Measurements from ENCODE around the gene STN1.

- PRO-cap, result no peak
CAGE:
- cytosol, long polyA plus RNA, result no peak
- long polyA plus RNA, result no peak
- nucleus, long polyA plus RNA, result no peak
Measured at GRCh38 chr10:103793844-103794131, 61.6 kb downstream of the SH3PXD2A start.

DNA sequence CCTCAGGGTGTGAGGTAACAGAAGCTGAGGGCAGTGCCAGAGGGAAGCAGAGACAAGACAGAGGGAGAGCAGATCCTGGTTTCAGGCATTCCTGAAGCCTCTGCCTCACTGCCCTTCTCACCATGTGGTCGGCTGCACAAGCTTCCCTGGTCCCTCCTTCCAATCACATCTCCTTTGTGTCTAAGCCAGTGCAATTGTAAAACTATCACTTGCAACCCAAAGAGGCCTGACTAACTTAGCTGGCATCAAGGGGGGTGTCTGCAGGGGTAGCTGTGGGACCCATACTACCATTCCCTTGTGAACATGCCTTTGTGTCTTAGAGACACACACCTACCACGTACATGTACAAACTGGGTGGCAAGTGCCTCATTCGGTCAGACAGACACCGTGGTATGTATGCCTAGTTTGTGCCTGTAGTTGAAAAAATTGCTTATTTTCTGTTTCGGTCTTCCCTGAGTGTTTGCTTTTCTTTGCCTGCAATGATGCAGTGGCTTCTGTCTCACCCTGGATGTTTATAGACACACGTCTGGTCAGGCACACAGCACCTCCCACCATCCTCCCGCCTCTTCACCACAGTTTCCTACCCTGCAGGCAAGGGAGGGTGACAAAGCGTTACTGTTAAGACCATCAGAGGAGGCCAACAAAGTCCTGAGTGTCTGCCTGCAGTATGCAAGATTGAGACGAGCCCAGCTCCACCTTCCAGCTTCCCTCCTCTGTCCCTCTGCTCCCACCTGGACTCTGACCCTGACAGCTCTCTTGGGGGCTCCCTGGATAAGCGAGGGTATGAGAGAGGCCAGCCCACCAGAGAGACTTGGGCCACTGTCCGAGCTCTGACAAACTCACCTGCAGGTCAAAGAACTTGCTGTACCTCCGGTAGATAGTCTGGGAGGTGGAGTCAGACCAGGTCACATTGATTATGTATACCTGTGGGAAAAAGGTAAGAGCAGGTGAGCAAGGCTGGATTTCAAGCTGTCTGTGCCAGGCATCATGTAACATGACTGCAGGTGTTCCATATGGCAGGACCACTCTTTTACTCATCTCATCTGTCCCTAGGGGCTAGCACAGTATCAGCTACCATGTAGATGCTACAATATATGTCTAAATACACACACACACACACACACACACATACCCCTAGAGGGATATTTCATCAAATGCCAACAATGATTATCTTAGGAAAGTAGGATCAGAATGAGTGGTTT is 54.5 kb downstream of the SH3PXD2A start:
- PRO-cap, result no peak
CAGE:
- cytosol, long polyA plus RNA, result no peak
- long polyA plus RNA, result no peak
- nucleus, long polyA plus RNA, result no peak

- PRO-cap, result no peak
CAGE:
- cytosol, long polyA plus RNA, result no peak
- long polyA plus RNA, result no peak
- nucleus, long polyA plus RNA, result no peak
Measured at GRCh38 chr10:103828002-103828539, 27.3 kb downstream of the SH3PXD2A start.

DNA sequence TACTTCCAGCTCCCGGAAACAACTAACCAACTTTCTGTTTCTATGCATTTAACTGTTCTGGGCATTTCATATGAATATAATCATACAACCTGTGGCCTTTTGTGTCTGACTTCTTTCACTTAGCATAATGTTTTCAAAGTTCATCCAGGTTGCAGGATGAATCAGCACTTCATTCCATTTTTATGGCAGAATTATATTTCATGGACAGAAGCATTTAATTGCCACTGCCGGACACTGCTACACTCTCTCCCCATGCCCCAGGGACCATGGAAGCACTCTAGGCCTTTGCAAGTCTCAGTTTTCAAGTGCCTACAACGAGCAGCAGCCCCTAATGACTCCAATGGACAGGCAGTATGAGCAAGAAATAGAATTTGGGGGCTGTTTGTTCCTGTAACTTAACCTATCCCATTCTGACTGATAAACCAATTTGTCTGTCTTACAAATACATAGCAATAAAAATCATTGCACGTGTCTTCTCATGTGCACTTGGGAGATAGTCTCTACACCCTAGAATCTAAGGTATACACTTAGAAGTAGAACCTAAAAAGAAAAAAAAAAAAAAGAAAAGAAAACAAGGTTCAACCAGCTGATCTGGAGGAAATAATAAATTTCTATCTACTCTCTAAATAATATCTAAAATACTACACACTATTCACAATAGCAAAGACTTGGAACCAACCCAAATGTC is 23.4 kb downstream of the SH3PXD2A start:
- PRO-cap, result no peak
CAGE:
- cytosol, long polyA plus RNA, result no peak
- long polyA plus RNA, result no peak
- nucleus, long polyA plus RNA, result no peak

DNA sequence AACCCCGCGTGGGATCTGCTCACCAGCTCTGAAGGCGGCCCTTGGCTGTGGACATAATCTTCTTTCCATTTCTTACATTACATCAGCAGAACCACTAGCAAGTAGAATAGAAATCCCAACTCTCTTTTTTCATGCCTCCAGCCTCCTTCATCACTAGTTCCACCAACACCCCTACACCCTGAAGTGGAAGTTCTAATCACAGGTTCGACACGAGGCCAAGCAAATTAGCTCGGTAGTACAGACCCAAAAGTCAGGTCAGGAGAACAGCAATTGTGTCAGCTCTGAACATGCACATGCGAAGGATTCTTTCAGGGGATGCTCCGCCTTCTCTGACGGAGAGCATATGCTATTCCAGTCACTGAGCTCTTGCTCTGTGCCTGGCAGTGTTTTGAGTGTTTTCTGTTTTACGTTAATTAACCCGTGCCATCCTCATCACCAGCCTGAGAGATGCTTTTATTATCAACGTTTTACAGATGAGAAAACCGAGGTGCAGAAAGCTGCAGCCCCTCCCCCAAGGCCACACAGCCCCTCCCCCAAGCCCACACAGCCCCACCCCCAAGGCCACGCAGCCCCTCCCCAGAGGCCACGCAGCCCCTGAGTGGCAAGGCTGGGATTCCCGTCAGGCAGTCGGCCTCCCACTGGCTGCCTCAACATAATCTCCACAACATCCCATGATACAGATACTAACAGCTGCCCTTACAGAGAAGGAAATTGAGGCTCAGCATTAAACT is 16.2 kb downstream of the SH3PXD2A start:
- PRO-cap, result no peak
CAGE:
- cytosol, long polyA plus RNA, result no peak
- long polyA plus RNA, result no peak
- nucleus, long polyA plus RNA, result no peak

DNA sequence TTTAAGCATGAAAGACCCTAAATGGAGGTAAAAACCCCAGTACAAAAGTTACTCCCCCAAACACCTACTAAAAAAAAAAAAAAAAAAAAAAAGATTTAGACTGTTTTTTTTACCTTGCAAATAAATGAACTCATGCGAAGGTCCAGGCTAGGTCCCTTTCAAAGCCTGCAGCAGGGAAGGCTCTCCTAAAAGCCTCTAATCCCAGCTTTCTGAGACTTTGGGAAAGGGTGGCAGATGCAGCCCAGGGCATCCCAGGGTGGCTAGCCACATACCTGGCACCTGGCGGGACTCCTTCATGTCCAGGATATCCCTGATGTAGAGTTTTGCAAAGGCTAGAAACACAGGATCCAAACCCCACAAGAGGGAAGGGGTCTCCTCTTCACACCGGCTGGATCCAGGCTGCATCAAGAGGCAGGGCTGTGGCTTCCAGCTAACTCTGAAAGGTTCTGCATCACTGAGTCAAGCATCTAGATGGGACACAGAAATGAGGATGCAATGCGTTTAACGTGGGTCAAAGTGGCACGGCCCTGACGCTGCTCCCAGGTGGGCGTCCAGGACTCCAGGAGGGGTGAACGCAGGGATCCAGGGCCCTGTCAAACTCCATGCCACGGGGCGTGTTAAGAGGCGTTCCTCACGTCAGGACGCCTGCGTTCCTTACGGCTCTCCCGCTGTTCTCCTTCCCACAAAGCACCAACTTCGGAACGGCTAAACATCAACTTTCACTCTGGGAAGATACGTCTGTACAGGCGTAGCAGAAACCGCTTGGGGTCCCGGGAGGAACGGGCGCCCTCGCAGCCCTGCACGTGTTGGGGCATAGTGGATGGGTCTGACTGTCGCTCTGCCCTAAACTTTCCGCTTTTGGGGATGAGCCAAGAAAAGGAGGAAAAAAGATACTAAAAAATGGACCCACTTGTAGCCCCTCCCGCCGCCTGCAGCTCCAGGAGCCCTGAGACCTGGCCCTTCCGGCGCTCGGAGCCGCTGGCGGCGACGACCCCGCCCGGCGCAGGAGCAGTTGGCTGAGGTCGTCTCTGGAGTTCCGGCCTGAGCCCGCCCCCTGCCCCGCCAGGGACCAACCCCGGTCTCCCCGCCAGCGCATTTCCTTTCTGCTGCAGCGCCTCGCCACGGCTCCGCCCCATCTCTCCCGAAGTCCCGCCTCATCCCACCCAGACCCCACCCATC is at the start of gene STN1:
Gene STN1 (minus strand): TSS at position 995 of the 1,179 bp plus-strand sequence.
- PRO-cap, result bidirectional peak, plus-strand start outside the sequence, minus-strand start at position 992 of the sequence
CAGE:
- cytosol, long polyA plus RNA, result start-site peak on the minus strand centred at position 980 of the sequence, 69 bp wide, 185 and 223 reads in 2 replicates
- long polyA plus RNA, result start-site peak on the minus strand centred at position 969 of the sequence, 42 bp wide, 110 and 69 reads in 2 replicates
- nucleus, long polyA plus RNA, result no peak

- PRO-cap, result no peak
CAGE:
- cytosol, long polyA plus RNA, result no peak
- long polyA plus RNA, result no peak
- nucleus, long polyA plus RNA, result no peak
Measured at GRCh38 chr10:104021496-104022247, 54.7 kb downstream of the SLK start.

DNA sequence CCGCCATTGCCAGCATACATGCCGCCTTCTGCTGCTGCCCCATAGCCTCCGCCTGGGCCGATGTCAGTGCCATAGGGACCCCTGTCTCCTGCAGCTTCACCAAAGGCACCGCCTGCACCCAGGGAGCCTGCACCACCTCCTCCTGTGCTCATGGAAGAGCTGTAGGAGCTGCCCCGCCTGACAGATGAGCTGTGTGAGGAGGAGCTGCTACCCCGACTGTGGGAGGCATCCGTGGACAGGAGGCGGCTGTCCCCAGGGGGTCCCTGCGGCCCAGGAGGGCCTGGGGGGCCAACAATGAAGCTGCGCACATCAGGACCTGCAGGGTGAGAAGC is 51.7 kb downstream of the COL17A1 start:
- PRO-cap, result no peak
CAGE:
- cytosol, long polyA plus RNA, result no peak
- long polyA plus RNA, result no peak
- nucleus, long polyA plus RNA, result no peak

- PRO-cap, result no peak
CAGE:
- cytosol, long polyA plus RNA, result no peak
- long polyA plus RNA, result no peak
- nucleus, long polyA plus RNA, result no peak
Measured at GRCh38 chr10:104221848-104222156, 10.4 kb downstream of the CFAP43 start.

DNA sequence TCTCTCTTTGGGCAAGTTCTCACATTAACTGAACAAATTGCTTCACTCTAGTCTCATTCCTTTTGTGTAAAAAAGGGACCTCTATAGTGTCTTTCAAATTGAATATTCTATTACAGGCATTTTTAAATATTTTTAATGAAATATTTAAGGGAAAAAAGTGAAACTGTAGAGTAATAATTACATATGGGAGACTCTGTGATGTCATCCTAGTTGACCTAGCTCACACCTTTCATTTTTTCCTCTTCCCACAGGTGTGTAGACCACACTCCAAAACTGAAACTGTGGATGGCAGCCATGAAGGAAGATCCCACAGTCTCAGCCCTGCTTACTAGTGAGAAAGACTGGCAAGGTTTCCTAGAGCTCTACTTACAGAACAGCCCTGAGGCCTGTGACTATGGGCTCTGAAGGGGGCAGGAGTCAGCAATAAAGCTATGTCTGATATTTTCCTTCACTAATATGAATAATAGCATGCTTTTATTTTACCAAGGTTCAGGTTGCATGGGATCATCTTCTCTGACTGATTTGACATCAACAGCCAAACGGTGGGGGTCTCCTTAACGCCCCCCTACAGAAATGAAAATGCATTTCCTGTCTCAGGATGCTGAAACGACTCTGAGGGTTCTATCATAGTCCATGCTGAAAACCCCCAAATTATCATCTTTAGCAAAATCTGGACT is 1.8 kb upstream of the GSTO2 start:
- PRO-cap, result no peak
CAGE:
- cytosol, long polyA plus RNA, result no peak
- long polyA plus RNA, result no peak
- nucleus, long polyA plus RNA, result no peak

GRCh38 chr10:104274627-104275841 is 6.0 kb downstream of the GSTO2 start:
- PRO-cap, result no peak
CAGE:
- cytosol, long polyA plus RNA, result no peak
- long polyA plus RNA, result no peak
- nucleus, long polyA plus RNA, result no peak

- PRO-cap, result no peak
CAGE:
- cytosol, long polyA plus RNA, result no peak
- long polyA plus RNA, result no peak
- nucleus, long polyA plus RNA, result no peak
Measured at GRCh38 chr10:104291227-104291792, 22.3 kb downstream of the GSTO2 start.

GRCh38 chr10:104311931-104312590 is 26.2 kb downstream of the ITPRIP start:
- PRO-cap, result no peak
CAGE:
- cytosol, long polyA plus RNA, result no peak
- long polyA plus RNA, result no peak
- nucleus, long polyA plus RNA, result no peak

- PRO-cap, result no peak
CAGE:
- cytosol, long polyA plus RNA, result no peak
- long polyA plus RNA, result no peak
- nucleus, long polyA plus RNA, result no peak
Measured at GRCh38 chr10:104325909-104326726, 12.1 kb downstream of the ITPRIP start.

DNA sequence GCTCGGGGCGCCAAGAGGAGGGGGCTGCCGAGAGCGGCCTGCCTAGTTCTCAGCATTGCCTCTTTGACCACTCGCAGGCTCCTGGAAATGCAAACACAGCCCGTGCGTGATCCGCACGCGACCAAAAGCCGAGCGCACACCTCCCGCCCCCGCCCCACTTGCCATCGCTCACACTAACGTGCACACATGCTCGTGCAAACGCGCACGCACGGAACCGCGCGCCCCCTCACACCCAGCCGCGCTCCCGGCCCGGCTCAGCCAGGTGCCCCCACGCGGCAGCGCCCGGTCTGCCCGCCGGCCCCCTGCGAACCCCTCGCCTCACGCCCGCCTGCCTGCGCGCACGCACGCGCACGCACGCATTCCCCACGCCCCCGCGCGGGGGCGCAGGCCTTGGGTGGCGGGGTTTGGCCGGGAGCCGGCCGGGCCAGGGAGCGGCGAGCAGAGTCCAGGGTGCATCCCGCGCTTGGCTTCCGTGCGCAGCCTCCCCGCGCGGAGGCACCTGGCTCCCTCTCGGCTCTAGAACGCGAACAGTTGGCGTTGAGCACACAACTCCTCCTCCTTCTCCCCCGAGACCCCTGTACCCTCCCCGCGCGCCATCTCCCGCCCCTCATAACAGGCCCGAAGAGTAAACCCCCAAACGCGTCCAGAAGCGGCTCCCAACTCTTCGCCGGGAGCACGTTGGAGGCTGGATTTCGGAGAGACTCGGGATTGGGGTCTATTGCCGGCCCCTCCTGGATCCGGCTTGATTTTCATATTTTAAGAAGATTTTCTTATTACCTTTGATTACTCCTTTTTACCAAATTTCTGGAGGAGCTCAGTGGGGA is 672 bp upstream of the SORCS3 start:
- PRO-cap, result no peak
CAGE:
- cytosol, long polyA plus RNA, result no peak
- long polyA plus RNA, result no peak
- nucleus, long polyA plus RNA, result no peak

GRCh38 chr10:105837969-105838391 is 1196.9 kb downstream of the SORCS3 start:
- PRO-cap, result no peak
CAGE:
- cytosol, long polyA plus RNA, result no peak
- long polyA plus RNA, result no peak
- nucleus, long polyA plus RNA, result no peak

GRCh38 chr10:109253069-109253466 is 670.2 kb downstream of the XPNPEP1 start:
- PRO-cap, result no peak
CAGE:
- cytosol, long polyA plus RNA, result no peak
- long polyA plus RNA, result no peak
- nucleus, long polyA plus RNA, result no peak

DNA sequence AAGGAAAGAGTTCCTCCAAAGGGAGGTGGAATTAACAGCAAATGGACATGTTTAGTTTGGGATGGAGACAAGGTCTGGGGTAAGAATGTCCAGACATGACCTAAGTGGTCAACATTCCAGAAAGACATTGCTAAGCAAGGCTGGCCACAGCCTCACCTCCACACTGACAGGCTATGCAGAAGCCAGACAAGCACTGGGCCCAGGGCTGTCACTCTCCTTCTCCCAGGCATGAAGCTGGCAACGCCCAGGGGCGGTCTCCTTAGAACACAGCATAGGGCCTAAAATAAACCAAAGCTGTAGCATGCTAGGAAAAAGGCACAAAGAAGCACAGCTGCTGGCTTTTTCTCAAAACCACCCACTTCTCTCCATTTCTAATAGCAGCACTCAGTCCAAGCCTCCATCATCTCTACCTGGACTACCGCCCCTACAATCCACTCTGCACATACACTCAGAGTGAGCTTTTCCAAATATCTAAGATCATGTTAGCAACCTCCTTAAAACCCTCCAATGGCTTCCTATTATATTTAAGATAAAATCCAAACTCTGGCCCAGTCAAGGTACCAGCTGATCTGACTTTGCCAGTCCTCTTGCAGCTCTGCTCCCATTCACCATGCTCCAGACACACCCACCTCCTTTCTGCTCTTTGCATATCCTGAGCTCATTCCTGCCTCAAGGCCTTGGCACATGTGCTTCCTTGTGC is 27.8 kb downstream of the XPNPEP1 start:
- PRO-cap, result no peak
CAGE:
- cytosol, long polyA plus RNA, result no peak
- long polyA plus RNA, result no peak
- nucleus, long polyA plus RNA, result no peak

DNA sequence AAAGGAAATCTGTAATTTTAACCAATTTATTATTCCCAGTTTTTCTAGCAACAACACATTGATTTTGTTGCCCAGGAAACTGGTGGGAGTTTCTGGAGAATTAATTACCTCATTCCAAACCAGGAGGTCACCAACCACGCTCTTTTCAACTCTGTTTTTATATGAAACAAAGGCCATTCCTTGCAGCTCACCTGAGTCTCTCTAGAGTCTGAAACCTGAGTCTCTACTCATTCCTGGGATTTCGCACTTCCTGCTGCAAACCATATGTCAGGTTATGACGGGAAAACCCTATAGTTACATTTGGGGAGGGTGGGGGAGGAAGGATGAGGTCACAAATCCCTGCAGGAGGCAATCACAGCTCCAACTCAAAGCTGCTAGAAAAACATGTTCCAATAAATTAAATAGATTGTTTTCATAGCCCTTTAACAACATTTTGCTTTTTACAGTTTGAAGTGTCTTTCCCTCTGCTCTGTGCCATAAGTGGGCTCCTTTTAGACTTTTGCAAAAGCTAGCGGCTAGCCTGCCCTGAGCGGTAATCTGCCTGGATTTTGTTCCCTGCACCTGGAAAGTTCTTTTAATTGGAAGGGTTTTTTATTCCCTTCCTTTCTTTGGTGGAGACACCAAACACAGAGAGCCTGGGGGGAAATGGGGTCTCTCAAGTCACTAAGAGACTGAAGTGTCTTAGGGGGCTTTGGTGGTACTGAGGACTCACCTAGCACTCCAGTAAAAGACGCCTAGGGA is 38.3 kb upstream of the XPNPEP1 start:
- PRO-cap, result no peak
CAGE:
- cytosol, long polyA plus RNA, result no peak
- long polyA plus RNA, result no peak
- nucleus, long polyA plus RNA, result no peak

DNA sequence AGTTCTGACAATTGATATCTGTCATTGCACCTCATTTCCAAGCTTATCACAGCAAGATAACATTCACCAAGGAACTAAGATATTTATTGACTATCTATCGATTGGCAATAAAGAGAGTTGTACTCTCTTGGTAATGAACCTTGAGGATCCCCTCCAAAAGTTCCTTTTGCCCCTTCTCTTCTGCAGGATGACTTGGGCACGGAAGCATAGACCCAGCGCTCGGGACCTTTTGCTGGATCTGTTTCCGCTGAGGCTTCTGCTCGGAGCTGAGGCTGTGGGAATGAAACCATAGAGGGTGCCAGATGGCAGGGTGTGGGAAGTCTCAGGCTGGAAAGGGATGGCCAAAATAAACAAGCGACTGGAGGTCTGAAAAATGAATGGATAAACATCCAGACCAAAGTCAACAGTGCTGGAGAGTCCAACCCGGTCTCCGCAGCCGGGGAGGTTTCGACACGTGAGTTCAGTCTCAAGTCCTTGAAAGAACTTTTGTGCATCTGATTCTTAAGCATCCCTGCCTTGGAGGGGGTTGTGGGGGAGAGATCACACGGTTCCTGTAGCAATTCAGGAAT is 42.1 kb upstream of the XPNPEP1 start:
- PRO-cap, result no peak
CAGE:
- cytosol, long polyA plus RNA, result no peak
- long polyA plus RNA, result no peak
- nucleus, long polyA plus RNA, result no peak